Vein endothelial cell (primary cell): ENCODE results near the gene LYZL1.

GRCh38 chr10:28680378-28680741 is 3.0 kb downstream of the BAMBI start:
- CAGE, long polyA plus RNA: no peak

DNA sequence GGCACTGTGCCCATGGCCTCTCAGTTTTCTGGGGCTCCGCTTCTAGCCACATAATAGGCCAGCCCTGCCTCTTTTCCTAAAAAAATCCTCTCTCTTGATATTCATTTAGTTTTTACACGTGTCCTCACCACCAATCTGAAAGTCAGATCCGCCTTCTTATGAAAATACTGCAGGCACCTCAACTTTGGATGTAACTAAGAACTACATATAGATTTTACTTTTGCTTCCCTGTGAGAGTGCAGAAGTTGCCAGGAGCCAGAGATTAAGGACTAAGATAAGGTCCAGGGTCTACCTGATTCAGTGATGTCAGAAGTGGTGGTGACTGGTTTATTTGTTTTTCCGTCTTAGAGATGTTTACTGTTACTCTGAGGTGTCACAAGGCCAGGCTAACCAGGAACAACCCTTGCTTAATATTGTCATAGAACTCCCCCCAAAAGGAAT is 7.8 kb downstream of the BAMBI start:
- CAGE, long polyA plus RNA: no peak

DNA sequence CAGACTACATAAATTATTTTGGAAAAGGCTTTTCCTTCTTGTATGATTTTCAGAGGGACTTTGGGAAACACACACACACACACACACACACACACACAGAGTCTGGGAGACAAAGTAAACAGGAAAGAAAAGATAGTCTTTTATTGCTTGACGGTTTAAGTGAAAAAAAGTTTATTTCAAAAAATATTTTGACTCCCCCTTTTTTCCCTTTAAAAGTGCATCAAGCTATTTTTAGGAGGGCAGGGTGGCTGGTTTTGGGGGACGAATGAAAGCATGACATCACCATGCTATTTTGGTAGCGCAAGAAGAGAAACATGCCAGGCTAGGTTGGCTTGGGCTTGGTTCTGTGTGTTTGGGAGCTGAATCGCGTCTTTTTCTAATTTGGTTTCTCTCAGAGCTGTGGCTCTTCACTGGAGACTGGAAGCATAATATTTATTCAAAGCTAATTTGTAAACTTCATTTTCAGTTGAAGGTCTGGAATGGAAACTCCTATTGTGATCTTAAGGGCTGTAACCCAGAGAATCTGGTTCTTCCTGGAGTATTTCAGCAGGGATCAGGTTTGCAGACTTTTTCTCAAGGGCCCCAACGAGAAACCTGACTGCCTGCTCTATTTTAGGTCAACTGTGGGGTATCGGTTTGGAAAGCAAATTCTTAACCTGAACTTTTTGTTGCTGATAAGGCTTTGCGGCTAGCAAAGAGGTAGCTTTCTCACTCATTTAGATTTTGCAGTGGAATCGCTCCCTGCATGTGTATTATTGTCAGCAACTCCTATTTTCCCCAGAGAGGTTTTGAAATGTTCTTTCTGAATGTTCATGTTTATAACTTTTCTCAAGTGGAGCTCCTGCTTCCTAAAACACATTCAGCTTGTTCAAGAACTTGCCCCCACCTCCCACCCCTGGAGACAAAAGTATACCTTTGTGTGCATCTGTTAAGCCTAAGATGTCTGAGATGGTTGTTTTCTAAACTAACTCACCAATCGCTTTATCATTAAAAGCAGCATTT is 129.4 kb downstream of the BAMBI start:
- CAGE, long polyA plus RNA: no peak

DNA sequence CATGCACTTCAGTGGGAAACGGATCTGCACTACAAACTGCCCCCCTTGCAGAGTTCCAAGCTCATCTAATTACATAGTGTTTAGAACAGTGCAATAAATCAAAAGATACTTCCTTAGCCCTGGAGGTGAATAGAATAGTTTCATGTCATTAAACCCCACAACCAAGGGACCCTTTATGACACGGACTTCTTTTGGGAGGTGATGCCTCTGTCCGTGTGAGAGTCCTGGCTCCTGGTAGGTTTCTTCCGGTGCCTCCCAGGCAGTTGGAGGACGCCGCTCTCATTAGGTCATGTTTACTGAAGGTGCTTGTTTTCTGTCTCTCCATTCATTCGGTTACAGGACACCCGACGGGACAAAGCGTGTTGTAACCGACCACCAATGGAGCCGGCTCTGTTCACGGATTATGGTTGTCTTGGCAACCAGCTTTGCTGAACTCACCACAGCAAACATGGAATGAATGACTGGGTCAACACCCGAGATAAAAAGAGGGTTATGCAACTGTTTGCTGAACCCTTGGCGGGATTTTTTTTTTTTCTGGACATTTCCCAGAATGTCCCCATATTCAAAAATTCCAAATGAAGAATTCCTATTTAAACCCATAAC is 262.4 kb downstream of the BAMBI start:
- CAGE, long polyA plus RNA: no peak

GRCh38 chr10:28940480-28940958 is 263.2 kb downstream of the BAMBI start:
- CAGE, long polyA plus RNA: no peak

GRCh38 chr10:29288930-29289253 is at the start of gene LYZL1:
Gene LYZL1 (plus strand): TSS chr10:29289070.
- CAGE, long polyA plus RNA: no peak

DNA sequence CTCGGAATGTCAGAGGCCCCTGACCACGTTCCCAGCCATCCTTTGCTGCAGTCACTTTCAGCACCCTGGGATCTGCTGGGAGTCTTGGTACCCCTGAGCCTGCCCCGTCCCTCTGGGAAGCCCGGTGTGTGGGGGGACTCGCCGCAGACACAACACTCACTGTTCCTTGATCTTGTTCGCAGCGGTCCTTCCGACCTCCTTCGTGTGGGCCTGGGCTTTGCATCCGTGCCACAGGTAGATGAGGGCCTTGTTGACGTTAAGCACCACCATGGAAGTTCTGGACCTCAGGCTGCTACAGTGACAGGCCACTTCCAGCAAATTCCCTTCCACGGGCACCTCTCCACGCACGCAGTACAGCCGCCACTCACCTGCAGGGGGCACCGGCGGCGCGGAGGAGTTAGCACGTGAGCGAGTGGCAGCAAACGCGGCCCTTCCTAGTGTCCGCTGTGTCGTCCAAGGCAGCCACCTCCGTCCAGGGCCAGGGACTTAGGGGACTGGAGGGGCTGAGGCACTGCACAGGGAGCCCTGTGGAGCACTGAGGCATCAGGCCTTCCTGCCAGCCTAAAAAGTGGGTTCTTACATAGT is 164.6 kb downstream of the SVIL start:
- CAGE, long polyA plus RNA: no peak

GRCh38 chr10:29470872-29471605 is 163.7 kb downstream of the SVIL start:
- CAGE, long polyA plus RNA: no peak

DNA sequence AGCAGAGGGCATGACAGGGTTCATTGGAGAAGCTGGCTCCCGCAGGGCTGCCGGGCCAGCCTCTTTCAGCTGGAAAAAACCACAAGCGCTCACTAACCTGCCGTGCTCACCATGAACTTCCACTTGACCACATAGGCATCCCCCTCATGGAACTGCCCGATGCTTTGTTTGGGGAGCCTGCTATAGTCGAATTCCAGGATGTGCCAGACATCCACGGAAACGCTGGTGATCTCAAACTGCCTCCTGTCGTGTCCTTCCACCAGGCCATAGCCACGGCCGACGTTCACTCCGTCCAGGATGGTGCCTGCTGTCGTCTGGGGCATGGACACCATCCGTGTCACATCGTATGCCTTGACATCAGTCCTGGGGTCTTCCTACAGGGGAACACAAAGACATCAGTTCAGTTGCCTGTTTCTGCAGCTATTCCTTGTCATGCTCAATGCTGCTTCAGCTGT is 154.3 kb downstream of the SVIL start:
- CAGE, long polyA plus RNA: no peak

- CAGE, long polyA plus RNA: no peak
These were observed 129.9 kb downstream of the SVIL start for GRCh38 chr10:29504960-29505159.

DNA sequence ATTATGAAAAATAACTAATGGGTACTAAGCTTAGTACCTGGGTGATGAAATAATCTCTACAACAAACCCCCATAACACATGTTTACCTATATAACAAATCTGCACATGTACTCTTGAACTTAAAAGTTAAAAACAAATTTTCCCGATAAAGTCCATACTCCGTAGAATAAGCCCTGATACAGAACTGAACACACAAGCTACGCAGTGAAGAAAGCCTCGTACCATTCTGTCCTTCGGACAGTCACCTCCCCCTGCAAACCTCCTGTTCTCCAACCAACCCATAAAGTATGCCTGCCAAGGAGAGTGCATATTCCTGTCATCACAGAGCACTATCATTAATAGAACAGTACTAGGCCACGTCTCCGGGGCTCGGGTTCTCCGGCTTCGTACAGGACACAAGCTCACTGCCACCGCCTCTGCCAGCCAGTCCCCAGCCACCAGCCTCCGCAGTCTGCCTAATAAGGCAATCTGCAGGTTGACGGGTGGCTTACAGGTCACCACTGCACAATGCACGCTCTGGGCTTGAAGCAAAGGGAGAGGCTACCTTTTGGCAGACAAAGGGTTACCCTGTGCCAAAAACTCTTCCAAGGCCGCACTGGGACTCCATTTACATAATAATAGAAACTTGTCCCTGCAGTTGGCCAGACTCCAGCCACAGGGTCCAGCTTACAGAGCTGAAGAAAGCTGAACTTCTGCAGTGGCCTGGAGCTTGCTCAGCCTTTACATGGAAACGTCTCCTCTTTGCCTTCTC is 47.7 kb downstream of the SVIL start:
- CAGE, long polyA plus RNA: no peak

GRCh38 chr10:29622380-29623123 is 12.2 kb downstream of the SVIL start:
- CAGE, long polyA plus RNA: no peak

GRCh38 chr10:29736147-29737421 is 101.8 kb upstream of the SVIL start:
- CAGE, long polyA plus RNA: no peak

GRCh38 chr10:29843133-29843649 is 208.4 kb upstream of the SVIL start:
- CAGE, long polyA plus RNA: no peak

- CAGE, long polyA plus RNA: no peak
These were observed 178.2 kb downstream of the JCAD start for GRCh38 chr10:29881273-29881585.

GRCh38 chr10:29976224-29976640 is 83.2 kb downstream of the JCAD start:
- CAGE, long polyA plus RNA: no peak

DNA sequence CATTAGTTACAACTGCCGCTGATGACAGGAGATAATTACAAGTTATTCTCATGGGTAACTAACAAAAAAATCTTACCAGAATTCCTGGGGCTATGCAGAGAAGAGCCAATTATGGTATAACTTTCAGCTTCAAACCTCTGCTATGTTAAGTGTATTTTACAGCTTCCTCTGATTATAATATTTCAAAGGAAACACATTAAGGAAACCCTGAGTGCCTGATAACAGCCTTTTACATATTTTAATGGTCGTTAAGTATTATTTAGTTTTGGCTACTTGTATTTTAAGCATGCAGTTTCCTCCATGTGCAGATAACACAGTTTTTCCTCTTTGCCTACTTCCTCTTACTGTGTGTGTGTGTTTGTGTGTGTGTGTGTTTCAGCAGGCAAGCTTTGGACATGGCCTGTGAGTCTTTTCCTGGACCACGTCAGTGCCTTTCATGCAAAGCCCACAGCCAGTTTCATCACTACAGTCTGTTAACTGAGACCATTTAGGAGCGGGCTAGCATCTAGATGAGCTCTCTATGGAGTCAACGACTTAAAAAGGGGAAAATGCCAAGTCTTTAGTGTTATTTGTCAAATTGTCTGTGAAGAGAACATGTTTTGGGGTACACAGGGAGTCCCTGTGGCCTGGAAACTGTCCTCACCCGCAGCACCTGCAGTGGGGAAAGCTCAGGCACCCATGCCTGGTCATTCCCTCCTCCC is 17.6 kb downstream of the JCAD start:
- CAGE, long polyA plus RNA: no peak

DNA sequence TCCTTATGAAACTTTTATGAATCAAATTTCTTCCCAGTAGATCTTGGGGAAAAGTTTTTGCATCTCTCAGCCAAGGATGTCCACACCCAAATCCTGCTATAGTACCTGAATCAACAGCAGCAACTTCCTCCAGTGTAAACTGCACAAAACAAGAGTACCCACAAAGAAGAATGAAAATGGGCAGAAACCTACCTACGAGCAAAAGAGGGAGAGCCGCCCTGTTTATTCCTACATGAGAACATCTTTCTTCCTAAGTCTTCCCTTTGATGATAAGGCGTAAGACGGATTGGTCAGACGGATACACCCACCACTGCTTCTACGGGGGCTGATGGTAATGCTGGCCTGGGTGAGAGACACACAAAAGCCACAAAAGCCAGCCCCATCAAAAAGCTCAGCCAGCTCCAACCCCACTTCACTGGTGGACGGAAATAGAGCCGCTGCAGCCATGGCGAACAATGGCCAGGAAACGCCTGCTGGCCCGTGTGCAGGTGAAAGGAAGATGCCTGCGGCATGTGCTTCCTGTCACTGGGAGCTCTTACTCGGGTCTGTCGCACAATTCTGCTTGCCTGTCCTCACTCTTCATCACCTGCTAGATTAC is 10.4 kb downstream of the JCAD start:
- CAGE, long polyA plus RNA: no peak

DNA sequence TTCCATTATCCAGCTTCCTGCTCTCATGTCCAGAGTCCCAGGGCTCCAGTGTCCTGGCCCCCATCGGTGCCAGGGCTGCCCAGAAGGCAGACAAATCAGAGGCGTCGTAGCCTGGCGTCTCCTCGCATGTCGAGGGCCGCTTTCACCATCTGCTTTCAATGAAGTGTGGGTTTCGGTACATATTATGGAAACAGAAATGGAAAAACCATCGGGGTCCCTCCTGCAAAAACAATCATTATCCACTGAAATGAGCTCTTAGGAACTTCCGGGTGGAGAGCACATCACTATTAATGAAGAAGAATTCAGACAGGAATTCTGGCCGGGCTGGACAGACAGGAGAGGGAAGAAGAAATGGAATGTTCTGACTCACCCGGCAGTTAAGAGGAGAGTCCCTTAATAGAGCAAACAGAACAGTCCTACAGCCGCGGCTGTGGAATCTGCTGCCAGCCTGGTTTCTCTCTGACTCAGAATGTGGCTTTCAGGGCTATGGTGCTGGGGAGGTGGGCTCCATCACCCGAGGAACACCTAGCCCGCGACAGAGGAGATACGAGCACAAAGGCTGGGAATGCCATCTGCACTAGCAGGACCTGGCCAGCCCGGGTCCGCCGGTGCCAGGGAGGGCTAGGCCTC is 123.3 kb upstream of the JCAD start:
- CAGE, long polyA plus RNA: no peak

- CAGE, long polyA plus RNA: no peak
These were observed 129.2 kb downstream of the MTPAP start for GRCh38 chr10:30219872-30220372.